Measurements from ENCODE around the gene SAMD8.

DNA sequence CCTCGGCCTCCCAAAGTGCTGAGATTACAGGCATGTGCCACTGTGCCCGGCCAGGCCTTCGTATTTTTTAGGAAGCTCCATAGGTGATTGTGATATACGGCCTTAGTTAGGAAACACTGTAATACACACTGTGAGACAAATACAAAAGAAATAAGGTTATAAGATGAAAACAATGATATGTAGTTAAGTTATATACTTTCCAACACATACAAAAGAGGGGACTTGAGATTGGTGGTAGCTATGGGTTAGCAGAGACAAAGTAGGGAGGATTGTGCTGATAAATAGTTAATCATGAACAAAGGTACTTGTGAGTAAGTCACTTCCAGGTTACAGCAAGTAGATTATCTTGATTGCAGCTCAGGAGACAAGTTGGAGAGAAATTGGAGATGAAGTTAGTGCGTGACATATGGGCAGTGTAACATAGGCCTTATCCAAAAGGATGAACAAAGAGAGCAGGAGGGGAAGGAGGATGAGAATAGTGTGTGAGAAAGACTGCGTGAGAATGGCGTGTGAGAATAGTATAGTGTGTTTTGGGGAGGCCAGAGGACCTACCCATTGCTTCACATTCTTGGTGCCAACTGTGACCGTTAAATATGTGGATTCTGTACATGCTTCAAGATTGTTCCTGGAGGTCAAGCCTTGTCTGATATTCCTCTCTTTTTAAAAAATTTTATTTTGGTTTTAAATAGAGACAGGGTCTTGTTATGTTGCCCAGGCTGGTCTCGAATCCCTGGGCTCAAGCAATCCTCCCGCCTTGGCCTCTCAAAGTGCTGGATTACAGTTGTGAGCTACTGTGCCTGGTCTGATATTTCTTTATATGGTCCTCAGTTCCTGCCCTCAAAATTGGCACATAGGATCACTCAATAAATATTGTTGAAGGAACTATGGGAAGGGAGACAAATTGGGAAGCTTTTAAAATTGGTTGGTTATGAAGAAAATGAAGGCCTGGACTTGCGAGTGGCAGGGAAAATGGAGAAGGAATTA is 3.0 kb downstream of the VCL start:
- RRBS, result no CpG with 5 or more reads among the region's 11 CpGs

GRCh38 chr10:74055175-74056018 is 57.5 kb downstream of the VCL start:
- RRBS, result no CpG with 5 or more reads among the region's 4 CpGs

GRCh38 chr10:74113866-74114700 is 36.5 kb downstream of the AP3M1 start:
- RRBS, result no CpG with 5 or more reads among the region's 16 CpGs

- RRBS, result no CpG with 5 or more reads among the region's 3 CpGs
Measured at GRCh38 chr10:74177398-74177759, 26.4 kb downstream of the ADK start.

GRCh38 chr10:74348700-74349167 is 197.7 kb downstream of the ADK start:
- RRBS, result no CpG with 5 or more reads among the region's 2 CpGs

GRCh38 chr10:74827003-74827619 is 711 bp downstream of the KAT6B start:
- RRBS, result no CpG with 5 or more reads among the region's 24 CpGs

GRCh38 chr10:74886621-74887188 is 60.3 kb downstream of the KAT6B start:
- RRBS, result no CpG with 5 or more reads among the region's 5 CpGs

DNA sequence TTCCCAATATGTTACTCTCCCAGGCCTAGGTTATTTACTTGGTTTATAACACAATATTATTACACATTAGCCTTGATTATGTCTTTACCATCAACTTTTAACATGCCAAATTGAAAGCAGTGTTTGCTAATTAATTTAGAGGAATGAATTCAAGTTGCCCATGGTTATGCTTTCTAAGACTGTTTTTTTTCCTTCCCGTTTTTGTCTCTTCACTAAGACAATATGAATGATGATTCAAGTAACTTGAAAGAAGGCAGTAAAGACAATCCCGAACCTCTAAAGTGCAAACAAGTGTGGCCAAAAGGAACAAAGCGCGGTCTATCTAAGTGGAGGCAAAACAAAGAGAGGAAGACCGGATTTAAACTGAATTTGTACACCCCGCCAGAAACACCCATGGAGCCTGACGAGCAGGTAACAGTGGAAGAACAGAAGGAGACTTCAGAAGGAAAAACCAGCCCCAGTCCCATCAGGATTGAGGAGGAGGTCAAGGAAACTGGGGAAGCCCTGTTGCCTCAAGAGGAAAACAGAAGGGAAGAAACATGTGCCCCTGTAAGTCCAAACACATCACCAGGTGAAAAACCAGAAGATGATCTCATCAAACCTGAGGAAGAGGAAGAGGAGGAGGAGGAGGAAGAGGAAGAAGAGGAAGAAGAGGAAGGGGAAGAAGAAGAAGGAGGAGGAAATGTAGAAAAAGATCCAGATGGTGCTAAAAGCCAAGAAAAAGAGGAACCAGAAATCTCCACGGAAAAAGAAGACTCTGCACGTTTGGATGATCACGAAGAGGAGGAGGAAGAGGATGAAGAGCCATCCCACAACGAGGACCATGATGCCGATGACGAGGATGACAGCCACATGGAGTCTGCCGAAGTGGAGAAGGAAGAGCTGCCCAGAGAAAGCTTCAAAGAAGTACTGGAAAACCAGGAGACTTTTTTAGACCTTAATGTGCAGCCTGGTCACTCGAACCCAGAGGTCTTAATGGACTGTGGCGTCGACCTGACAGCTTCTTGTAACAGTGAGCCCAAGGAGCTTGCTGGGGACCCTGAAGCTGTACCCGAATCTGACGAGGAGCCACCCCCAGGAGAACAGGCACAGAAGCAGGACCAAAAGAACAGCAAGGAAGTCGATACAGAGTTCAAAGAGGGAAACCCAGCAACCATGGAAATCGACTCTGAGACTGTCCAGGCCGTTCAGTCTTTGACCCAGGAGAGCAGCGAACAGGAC is 44.8 kb downstream of the DUSP29 start:
- RRBS, result no CpG with 5 or more reads among the region's 23 CpGs

GRCh38 chr10:75111079-75111794 is at the start of gene SAMD8:
Gene SAMD8, plus strand, starts transcription at chr10:75111656.
- RRBS, result 1% methylated on average over 41 of the region's 68 CpGs

- RRBS, result no CpG with 5 or more reads among the region's 1 CpG
Measured at GRCh38 chr10:75136808-75137277, 25.4 kb downstream of the SAMD8 start.

GRCh38 chr10:75408944-75410011 is 7.7 kb upstream of the ZNF503 start:
- RRBS, result 8% methylated on average over 43 of the region's 79 CpGs

GRCh38 chr10:75498654-75499029 is 67.2 kb downstream of the LRMDA start:
- RRBS, result no CpG with 5 or more reads among the region's 3 CpGs

GRCh38 chr10:75512428-75513068 is 81.1 kb downstream of the LRMDA start:
- RRBS, result no CpG with 5 or more reads among the region's 8 CpGs

GRCh38 chr10:75522952-75523463 is 91.6 kb downstream of the LRMDA start:
- RRBS, result no CpG with 5 or more reads among the region's 3 CpGs

DNA sequence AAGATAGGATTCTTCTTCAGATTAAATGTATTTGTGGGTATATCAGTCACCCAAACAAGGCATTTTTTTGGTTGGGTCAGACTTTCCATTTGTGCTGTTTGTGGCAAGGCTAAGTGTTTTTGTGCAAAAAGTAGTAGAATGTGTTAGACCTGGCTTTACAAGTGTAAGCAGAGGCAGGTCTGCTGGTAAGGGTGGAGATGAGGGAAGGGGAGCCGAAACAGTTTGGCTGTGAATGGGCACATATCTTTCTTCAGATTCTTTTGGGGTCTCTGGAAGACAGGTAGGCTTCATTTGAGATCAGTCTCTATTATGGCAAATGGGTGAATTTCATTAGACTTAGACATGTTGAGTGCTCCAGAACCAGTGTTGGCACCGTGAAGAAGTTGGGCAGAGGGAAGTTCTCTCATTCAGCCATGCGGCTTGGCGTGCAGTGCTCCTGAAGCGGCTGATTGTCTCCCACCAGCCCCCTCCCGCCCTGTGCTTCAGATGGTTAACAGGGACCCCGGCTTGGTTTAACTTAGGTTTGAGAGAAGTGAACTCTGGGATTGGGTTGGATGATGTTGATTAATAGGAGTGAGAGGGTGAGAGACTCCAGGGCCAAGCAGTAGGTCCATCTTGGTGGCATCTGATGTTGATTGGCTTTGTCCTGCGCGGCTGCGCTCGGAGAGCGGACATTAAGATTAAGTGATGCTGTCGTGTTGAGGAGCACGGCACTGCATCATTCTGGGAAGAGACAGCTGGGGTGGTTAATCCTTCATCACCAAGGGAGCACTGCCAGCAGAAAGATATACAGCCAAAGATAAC is 208.0 kb downstream of the LRMDA start:
- RRBS, result no CpG with 5 or more reads among the region's 14 CpGs

GRCh38 chr10:75654571-75654983 is 223.2 kb downstream of the LRMDA start:
- RRBS, result no CpG with 5 or more reads among the region's 2 CpGs

- RRBS, result no CpG with 5 or more reads among the region's 2 CpGs
Measured at GRCh38 chr10:75753179-75753785, 321.9 kb downstream of the LRMDA start.

- RRBS, result no CpG with 5 or more reads among the region's 7 CpGs
Measured at GRCh38 chr10:75772203-75772911, 340.9 kb downstream of the LRMDA start.

GRCh38 chr10:75929518-75930130 is 498.2 kb downstream of the LRMDA start:
- RRBS, result no CpG with 5 or more reads among the region's 2 CpGs

DNA sequence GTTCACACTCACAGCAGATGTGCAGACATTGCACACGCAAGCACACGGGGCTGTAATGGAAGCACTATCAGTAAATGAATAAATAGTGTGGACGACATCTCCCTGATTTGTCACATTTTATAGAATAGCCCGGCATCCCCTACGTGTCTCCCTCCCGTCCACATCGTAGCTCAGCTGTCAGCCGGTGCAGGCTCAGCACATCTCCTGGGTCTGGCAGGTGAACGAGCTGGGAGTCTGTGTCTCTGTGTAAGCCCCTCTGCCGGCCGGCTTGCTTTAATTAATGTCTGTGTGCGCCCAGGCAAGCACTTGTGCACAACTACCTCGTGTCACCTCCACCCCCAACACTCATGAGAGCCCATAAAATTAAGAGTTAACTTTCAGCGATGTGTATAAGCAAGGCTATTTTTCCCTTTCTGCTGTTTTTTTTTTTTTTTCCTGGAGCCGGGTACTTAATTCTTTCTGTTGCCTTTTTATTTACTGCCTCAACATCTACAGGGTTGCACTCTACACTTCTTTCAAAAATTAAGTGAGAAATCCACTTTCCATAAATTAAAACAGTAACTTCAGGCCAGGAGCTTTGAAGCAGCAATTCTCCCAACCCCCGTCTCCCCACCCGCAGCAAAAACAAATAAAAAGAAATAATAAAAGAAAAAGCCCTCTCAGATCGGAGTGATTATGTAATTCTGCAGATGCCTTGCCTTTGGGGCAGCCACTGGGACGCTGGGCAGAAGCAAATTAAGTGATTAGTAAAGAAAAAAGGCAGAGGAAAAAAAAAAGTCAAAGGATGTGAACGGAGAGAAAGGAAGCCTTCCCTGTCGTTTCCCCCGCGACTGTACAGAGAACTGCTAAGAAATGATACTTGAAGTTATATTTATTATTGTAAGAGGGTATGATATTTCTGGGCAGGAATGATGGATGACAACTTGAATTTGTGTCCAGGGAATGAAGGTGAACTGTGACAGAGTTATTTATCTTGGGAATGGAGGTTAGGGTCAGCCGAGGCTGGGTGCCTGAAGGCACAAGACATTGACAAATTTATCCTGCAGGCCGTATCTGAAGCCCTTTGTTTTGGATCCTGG is 603.6 kb downstream of the LRMDA start:
- RRBS, result 93% methylated on average over 6 of the region's 25 CpGs

All from CMK (cell line).